Amniotic epithelial cell (primary cell): ENCODE measurements around a stretch of chr3.

GRCh38 chr3:124851103-124851554, 36.0 kb downstream of the ITGB5 start:
- RRBS, result no CpG with 5 or more reads among the region's 3 CpGs

DNA sequence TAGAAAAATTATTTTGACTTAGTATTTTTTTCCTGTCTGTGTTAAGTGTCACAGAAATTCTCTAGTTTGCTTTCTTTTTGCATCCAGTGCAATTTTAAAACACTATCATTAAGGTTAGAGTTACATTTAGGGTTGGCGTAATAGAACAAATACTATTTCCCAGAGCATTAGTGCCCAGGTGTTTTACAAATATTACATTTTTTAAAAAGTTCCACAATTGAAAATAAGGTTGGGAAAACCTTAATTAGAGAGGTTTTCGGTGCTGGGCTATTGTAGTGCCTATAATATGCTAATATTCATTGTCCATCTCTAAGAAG, 68.9 kb upstream of the HEG1 start:
- RRBS, result no CpG with 5 or more reads among the region's 2 CpGs

- RRBS, result 11% methylated on average over 11 of the region's 65 CpGs
Observed at GRCh38 chr3:125141413-125142186, 70.9 kb downstream of the SLC12A8 start.

GRCh38 chr3:125244955-125245497, 32.5 kb upstream of the SLC12A8 start:
- RRBS, result no CpG with 5 or more reads among the region's 5 CpGs

GRCh38 chr3:125373463-125374018, 1.6 kb downstream of the ZNF148 start:
- RRBS, result no CpG with 5 or more reads among the region's 5 CpGs

DNA sequence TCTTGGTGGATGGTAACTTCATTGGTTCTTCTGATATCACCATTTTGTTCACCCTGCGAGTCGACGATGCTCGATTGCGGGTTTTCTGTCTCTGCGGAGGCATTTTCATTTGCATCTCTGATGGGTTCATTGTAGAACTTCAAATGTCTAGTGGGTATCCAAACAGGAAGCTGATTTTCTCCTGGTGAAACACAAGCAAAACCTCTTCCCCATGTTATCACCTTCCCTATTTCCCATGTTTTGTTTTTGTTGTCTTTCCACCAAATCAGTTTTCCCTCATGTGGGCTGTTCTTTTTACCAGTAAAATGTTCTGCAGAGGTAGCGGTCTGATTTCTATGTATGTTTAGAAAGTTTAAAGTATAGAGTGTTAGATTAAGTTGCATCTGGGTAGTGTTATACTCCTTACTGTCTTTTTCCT, 168.3 kb upstream of the ROPN1B start:
- RRBS, result no CpG with 5 or more reads among the region's 7 CpGs

DNA sequence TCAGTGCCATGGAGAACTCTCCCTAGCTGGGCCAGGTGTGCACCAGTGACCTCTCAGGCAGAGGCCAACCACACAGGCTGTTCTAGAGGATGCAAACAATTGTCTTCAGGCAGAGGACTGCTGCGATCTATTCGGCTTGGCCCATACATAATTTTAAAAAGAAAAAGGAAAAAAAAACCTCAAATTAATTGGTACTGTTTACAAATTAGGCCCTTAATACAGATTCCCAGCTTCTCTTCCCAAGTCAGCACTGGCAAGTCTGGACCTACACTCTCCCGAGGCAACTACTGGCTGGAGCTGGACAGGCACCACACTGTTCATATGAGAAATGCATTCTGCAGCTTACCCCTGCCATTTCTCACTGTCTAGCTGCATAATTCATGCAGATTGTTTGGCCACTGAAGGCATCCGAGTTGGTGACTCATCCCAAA, 45.1 kb downstream of the ROPN1B start:
- RRBS, result no CpG with 5 or more reads among the region's 4 CpGs

- RRBS, result no CpG with 5 or more reads among the region's 5 CpGs
Observed at GRCh38 chr3:126081866-126082104, 2.1 kb downstream of the SLC41A3 start.

- RRBS, result 62% methylated on average over 3 of the region's 9 CpGs
Observed at GRCh38 chr3:126100622-126101073, 16.7 kb upstream of the SLC41A3 start.

DNA sequence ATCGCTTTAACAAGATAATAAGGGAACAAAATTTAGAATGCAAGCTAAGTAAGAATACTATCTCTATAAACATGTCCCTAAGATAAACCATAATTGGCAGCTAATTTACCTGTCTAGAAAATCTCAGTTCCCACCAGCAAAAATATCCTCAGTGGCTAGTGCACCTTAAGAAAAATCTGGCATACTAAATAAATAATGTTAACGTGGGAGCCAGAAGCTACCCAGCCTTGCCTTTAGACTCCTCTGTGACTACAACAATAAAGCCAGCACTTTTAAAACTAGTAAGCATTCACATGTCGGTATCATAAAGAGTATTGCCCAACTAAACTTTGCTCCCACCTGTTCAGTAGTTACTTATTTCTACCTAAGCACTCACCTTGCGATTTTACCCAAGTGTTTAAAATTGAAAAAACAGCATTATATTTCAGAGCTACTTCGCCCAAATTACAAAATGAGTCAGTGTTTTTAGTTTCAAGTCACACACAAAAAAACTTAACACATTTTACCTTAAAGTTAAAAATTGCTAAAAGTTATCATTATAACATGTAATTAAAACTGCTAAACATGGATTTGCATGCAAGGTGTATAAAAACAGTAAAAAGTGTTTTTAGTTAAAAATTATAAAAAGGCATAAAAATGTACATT, 12.8 kb downstream of the ALDH1L1 start:
- RRBS, result no CpG with 5 or more reads among the region's 5 CpGs

GRCh38 chr3:126208212-126209142, 28.1 kb upstream of the ALDH1L1 start:
- RRBS, result no CpG with 5 or more reads among the region's 14 CpGs

DNA sequence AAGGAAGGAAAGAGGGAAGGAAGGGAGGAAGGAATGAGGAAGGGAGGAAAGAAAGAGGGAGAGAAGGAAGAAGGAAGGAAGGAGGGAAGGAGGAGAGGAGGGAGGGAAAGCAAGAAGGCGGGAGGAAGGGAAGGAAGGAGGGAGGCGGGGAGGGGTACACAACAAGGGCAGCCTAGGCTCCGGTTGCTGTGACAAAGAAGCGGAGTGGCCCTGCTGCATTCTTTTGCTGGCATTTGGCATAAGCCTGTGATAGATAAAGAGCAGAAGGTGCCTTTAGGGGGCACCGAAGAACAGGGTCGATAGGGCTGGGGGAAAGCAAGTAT, 32.1 kb upstream of the ALDH1L1 start:
- RRBS, result no CpG with 5 or more reads among the region's 6 CpGs

GRCh38 chr3:126340078-126340595, 17.1 kb downstream of the KLF15 start:
- RRBS, result no CpG with 5 or more reads among the region's 4 CpGs

GRCh38 chr3:126537569-126538228, 13.7 kb downstream of the CHST13 start:
- RRBS, result 100% methylated on average over 2 of the region's 11 CpGs

DNA sequence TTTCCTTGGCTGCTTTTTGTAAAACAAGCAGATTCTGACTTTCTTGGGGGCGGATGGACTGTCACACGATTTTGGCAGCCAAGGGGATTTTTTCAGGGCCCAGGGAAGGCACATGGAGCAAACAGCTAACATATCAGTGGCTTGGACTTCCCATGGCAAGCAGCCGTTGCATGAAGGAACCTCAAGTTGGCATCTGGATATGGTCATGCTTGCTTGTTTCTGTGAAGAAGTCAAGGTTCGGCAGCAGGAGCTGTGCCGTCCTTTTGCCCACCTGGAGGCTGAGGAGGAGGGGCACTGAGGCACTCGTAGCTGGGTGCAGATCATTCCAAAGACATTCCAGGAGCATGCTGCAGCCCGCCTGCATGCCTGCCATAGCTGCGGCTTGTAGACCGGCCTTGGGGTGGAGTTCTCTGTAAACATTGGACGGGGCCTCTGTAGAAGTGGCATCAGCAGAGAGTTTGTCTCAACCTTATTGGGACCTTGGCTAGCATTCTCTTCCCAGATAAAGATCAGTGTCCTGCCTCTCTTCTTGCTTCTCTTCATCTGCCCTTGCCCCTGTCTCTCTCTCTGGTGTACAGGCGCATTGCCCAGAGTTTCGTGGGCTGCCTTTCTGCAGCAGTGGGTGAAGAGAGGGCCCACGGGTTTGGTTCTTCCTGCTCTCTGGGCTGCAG, 49.2 kb downstream of the CHCHD6 start:
- RRBS, result no CpG with 5 or more reads among the region's 13 CpGs

DNA sequence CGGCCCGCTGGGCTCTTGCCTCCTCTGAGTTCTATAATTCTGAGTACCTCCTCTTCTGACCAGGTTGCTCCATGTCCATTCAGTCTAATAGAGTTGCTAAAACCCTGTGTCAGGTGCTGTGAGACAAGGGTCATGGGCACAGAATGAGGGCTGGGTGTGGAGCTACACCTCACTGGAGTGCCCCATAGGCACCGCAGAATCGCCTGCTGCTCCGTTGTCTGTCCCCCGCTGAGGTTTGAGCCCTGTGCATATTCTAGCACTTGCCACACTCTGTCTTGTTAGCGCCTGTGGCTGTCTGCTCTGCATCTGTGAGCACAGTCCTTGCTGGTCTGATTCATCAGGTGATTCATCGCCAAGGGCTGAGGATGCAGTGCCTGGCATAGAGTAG, 124.2 kb upstream of the PLXNA1 start:
- RRBS, result no CpG with 5 or more reads among the region's 8 CpGs

DNA sequence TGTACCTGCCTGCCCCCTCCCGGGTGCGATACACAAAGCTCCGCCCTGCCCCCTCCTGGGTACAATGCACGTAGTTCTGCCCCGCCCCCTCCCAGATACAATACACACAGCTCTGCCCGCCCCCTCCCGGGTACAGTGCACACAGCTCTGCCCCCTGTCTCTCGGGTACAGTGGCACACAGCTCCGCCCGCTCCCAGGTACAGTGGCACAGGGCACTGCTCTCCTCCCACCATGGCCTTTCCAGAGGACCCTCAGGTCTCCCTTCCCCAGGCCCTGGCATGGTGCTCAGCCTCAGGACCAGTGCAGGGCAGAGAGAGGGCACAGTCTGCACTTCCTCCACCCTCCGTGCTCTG, 16.6 kb upstream of the PRR20G start:
- RRBS, result 38% methylated on average over 1 of the region's 11 CpGs

DNA sequence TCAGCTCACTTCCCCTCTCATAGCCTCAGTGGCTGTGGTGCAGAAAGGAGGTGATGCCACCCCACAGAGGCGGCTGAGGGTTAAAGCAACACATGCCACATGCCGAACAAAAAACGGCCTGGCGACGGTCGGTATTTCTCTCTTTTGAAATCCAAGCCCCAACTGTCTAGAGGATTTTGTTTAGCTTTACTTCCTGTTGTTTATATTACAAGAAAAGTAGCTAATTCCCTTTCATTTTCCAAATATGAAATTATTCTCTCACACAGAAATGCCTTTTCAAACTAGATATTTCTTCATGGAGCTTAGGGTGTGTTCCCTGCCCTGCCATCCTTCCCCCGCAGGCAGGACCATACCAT, 127.8 kb downstream of the TPRA1 start:
- RRBS, result no CpG with 5 or more reads among the region's 7 CpGs

DNA sequence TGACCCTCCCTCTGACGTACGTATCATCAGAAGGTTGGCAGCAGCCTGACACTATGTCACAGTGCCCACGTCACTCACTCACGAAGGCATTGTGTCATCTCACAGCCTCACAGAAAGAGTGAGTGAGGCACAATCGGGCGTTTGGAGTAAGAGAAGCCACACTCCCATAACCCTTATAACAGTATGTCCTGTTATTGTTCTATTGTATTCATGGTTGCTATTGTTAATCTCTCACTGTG, 65.0 kb downstream of the TPRA1 start:
- RRBS, result no CpG with 5 or more reads among the region's 6 CpGs

DNA sequence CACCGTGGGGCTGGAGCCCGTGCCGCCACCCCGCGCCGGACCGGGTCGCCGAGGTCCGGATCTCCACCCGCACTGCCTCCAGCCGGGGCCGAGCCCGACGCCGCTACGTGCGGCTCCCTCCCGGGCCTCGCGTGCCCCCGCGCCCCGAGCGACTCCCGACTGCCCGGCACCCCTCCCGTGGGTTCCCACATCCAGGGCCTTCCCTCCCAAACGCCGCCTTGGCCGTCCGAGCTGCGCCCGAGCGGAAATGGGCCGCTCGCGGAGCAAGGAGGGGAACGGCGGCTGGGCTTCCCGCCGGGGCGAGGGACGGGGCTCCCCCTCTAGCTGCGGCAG, 516 bp downstream of the TPRA1 start:
- RRBS, result 2% methylated on average over 26 of the region's 45 CpGs